Endothelial cell of umbilical vein (primary cell): ENCODE measurements around a stretch of chr10.

- PRO-cap = no peak
CAGE:
- cytosol, long polyA minus RNA = no peak
- cytosol, long polyA plus RNA = no peak
- long polyA plus RNA = no peak
- nucleus, long polyA minus RNA = no peak
- nucleus, long polyA plus RNA = no peak
These were observed 143.3 kb downstream of the CELF2 start for GRCh38 chr10:11160993-11161332.

- PRO-cap = no peak
CAGE:
- cytosol, long polyA minus RNA = no peak
- cytosol, long polyA plus RNA = no peak
- long polyA plus RNA = no peak
- nucleus, long polyA minus RNA = no peak
- nucleus, long polyA plus RNA = no peak
These were observed 153.6 kb downstream of the CELF2 start for GRCh38 chr10:11170876-11171992.

DNA sequence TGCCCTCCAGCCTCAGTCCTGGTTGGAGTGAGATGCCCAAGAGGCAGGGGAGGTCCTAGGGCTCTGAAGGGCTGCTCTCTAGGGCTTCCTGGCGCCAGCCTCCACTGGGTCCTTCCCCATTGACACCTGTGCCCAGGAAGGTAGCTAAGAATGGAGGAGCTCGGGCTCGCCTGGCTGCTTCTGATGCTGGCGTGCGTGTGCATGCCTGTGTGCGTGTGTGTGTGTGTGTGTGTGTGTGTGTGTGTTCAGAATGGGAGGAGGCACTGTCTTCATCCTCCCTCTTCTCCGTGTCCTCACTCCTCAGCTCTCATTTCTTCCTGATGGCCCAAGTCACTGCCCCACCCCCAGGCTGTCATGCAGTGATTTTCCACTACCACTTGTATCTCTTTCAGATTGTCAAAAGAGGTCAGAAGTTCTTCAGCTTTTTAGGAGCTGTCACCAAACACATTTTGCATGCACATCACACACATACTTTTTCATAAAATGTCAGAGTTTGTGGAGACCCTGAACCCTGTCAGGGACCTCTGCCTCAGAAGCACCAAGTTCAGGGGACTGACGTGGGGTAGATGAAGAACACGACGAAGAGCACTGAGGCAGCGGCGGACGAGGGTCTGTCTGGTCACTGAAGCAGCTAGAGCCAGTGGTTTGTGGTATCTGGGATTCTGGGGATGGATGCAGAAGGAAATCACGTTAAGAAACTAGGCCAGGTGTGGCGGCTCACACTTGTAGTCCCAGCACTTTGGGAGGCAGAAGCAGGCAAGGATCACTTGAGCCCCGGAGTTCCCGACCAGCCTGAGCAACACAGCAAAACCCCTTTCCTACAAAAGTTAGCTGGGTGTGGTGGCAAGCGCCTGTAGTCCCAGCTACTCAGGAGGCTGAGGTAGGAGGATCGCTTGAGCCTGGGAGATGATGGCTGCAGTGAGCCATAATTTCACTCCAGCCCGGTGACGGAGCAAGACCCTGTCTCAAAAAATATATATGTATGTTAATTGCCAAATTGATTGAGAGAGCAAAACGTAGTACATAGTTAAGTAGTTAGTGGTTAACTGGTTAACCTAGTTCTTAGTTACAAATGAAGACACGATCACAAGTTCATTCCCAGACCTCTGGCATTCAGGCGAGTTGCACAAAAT is 263.5 kb downstream of the CELF2 start:
- PRO-cap = no peak
CAGE:
- cytosol, long polyA minus RNA = no peak
- cytosol, long polyA plus RNA = no peak
- long polyA plus RNA = no peak
- nucleus, long polyA minus RNA = no peak
- nucleus, long polyA plus RNA = no peak

GRCh38 chr10:11296477-11297688 is 279.2 kb downstream of the CELF2 start:
- PRO-cap = no peak
CAGE:
- cytosol, long polyA minus RNA = no peak
- cytosol, long polyA plus RNA = no peak
- long polyA plus RNA = no peak
- nucleus, long polyA minus RNA = no peak
- nucleus, long polyA plus RNA = no peak

DNA sequence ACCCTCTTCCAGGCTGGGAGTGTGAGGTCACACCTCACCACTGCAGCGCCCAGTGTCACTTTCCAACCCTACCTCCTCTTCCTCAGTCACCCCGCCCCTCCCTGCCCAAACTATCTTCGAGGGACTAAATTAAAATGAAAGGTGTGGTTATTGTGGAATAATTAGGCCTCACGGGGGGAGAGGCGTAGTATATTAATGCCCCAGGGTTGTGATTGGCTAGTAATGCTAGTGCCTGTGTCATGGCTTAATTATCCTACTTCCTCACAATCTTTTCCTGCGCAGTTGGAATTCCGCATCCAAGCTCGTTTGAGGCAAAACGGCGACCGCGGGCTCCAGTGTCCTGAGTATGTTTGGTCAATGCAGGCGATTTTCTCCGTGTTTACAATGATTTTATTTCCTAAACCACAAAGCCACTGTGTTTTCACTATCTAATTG is 282.8 kb downstream of the CELF2 start:
- PRO-cap = no peak
CAGE:
- cytosol, long polyA minus RNA = no peak
- cytosol, long polyA plus RNA = no peak
- long polyA plus RNA = no peak
- nucleus, long polyA minus RNA = no peak
- nucleus, long polyA plus RNA = no peak

- PRO-cap = no peak
CAGE:
- cytosol, long polyA minus RNA = no peak
- cytosol, long polyA plus RNA = no peak
- long polyA plus RNA = no peak
- nucleus, long polyA minus RNA = no peak
- nucleus, long polyA plus RNA = no peak
These were observed 31.8 kb downstream of the USP6NL start for GRCh38 chr10:11579580-11580034.

DNA sequence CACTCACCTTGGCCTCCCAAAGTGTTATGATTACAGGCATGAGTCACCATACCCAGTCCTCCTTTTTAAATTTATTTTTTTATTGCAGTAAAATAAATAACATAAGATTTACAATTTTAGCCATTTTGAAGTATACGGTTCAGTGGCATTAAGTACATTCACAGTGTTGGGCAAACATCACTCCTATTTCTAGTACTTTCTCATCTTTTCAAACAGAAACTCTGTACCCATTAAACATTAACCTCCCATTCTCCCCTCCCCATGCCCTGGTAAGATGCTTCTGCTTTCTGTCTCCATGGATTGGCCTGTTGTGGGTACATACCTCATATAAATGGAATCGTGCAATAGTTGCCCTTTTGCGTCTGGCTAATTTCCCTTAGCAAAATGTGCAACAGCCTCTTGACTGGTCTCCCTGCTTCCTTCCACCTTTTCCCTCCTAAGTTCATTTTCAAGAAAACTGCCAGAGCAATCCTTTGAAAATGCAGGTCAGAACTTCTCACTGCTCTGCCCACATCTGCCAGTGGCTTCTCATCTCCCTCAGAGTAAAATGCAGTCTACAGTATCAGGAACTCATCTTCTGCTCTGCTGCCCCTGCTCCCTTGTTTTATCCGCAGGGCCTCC is 44.5 kb upstream of the ECHDC3 start:
- PRO-cap = no peak
CAGE:
- cytosol, long polyA minus RNA = no peak
- cytosol, long polyA plus RNA = no peak
- long polyA plus RNA = no peak
- nucleus, long polyA minus RNA = no peak
- nucleus, long polyA plus RNA = no peak

DNA sequence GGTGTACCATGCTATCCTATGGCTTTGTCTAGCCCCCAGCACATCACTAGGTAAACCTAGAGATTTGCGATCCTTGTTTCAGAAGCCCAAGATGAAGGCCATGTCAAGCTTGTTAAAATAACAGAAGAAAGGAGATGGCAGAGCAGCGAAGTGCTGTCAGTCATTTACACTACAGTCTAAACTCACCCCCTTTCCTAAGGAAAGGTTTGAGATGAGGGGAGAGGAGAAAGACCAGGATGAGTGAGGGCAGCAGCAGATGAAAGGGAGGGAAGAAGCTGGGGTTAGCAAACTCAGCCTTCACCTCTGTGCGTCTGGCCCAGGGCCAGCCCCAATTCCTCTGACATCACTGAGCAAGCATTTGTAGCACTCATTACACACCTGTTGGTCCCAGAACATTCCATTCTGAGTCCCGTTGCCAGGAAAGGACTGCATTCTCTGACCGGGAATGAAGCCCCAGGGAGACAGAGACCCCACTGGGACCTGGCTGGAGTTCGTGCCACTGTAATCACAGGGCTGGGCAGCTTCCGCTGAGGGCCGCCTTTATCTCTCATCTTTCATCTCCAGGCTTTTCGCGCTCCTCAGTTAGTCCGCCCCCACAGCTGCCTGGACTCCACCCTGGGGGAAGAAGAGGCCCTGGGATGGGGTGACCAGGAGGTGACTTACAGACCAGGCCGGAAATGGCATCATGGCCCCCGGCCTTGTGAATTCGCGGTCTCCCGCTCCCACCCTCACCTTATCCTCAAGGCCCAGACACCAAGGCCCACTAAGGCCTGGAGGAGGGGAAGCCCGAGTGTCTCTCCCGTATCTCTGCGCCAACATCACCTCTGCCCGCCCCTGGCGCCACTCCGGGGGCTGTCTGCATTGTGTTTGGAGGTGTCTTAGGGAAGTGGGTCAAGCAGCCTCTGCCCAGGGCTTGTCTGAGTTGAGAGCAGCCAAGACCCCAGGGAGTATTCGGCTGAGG is 75.2 kb downstream of the PROSER2 start:
- PRO-cap = no peak
CAGE:
- cytosol, long polyA minus RNA = no peak
- cytosol, long polyA plus RNA = no peak
- long polyA plus RNA = no peak
- nucleus, long polyA minus RNA = no peak
- nucleus, long polyA plus RNA = no peak

DNA sequence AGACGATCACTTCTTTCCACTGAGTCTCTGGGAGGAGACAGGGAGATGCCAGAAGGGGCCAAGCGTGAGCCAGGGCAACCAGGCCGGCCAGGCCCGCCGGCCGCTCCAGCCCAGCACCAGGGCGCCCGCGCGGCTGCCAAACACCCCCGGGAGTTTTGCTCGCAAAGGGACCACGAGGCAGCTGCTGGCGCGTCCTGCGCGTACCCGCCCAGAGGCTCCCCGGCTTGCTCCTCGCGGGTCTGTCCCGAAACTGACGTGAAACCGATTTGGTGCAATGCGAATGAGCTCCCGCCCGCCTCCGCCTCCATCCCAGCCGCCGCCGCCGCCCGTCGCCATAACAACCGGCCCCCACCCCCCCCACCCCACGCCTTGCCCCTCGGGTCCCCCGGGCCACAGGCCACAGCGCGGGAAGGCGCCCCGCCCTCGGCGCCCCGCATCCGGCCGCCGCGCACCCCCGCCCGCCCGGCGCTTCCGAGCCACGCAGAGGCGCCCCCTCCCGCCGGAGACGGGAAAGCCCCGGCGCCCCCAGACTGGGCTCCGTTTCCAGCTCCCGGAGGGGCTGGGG is 545 bp upstream of the CAMK1D start:
- PRO-cap = no peak
CAGE:
- cytosol, long polyA minus RNA = no peak
- cytosol, long polyA plus RNA = no peak
- long polyA plus RNA = no peak
- nucleus, long polyA minus RNA = no peak
- nucleus, long polyA plus RNA = no peak

DNA sequence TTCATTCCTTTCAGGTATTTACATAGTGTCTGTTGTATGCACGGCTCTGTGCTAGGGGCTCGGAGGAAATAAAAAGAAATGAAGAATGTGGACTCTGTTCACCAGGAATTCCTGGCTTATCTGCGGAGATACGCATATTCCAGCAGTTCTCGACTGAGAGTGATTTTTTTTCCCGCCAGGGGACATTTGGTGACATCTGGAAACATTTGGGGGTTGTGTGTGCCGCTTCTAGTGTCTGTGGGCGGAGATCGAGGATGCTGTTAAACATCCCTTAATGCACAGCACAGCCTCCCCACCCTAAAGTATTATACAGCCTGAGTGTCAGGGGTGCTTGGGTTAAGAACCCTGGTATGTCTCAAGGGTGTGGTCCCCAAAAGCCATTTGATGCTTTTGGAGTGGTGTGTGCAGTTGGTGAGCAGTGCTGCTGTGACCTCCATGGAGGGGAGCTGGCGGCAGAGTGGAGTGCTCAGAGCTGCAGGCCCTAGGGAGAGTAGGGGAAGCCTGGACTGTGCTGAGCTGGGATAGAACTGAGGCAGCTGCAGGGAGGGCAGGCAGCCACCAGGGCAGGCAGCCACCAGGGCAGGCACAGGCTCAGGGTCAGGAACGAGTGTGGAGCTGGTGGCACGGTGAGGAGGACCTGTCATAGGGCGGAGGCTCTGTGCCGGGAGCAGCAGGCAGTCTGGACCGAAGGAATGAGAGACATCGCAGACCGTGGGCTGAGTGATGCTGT is 152.3 kb downstream of the CAMK1D start:
- PRO-cap = no peak
CAGE:
- cytosol, long polyA minus RNA = no peak
- cytosol, long polyA plus RNA = no peak
- long polyA plus RNA = no peak
- nucleus, long polyA minus RNA = no peak
- nucleus, long polyA plus RNA = no peak

GRCh38 chr10:12539212-12540194 is 190.2 kb downstream of the CAMK1D start:
- PRO-cap = no peak
CAGE:
- cytosol, long polyA minus RNA = no peak
- cytosol, long polyA plus RNA = no peak
- long polyA plus RNA = no peak
- nucleus, long polyA minus RNA = no peak
- nucleus, long polyA plus RNA = no peak

DNA sequence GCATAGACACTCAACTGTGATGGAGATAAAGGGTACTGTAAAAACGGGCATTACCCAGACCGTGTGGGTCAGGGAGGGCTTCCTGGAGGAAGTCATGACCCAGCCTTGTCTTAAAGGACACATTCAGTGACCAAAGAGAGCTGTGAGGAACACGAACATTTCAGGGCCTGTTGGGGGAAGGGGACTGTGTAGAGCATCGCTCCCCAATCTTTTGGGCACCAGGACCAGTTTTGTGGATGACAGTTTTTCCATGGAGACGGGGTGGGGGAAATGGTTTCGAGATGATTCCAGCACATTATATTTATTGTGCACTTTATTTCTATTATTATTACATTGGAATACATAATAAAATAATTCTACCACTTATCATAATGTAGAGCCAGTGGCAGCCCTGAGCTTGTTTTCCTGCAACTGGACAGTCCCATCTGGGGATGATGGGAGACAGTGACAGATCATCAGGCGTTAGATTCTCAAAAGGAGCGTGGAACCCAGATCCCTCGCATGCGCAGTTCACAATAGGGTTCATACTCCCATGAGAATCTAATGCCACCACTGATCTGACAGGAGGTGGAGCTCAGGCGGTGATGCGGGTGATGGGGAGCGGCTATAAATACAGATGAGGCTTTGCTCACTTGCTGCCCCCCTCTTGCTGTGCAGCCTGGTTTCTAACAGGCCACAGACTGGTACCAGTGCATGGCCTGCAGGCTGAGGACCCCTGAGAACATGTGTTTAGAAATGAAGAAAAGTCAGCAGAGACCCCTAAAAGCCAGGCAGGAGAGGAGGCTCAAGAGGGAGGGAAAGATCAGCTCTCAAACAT is 259.9 kb downstream of the CAMK1D start:
- PRO-cap = no peak
CAGE:
- cytosol, long polyA minus RNA = no peak
- cytosol, long polyA plus RNA = no peak
- long polyA plus RNA = no peak
- nucleus, long polyA minus RNA = no peak
- nucleus, long polyA plus RNA = no peak

DNA sequence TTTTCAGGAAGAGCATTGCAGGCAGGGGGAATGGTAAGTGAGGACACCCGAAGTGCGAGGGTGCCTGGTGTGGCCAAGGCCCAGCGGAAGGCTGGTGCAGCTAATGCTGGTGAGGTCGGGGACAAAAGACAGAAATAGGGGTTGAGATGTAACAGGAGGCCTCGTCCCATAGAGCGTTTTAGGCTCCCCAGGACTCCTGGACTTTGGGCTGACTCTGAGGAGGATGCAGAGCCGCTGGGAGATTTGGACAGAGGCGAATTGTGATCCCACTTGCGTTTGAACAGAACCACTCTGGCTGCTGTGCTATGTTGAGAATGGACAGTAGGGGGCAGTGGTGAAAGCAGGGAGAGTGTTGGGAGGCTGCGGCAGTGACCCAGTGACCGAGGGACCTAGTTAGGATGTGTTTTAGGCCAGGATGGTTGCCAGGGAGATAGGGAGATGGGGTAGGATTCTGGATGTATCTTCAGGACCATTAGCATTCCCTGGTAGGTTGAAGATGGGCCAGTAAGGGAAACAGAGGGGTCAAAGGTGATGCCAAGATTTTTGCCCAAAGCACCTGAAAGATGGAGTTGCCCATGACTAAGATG is 271.7 kb downstream of the CCDC3 start:
- PRO-cap = no peak
CAGE:
- cytosol, long polyA minus RNA = no peak
- cytosol, long polyA plus RNA = no peak
- long polyA plus RNA = no peak
- nucleus, long polyA minus RNA = no peak
- nucleus, long polyA plus RNA = no peak

GRCh38 chr10:13120785-13121404 is 20.9 kb downstream of the OPTN start:
- PRO-cap = no peak
CAGE:
- cytosol, long polyA minus RNA = no peak
- cytosol, long polyA plus RNA = no peak
- long polyA plus RNA = no peak
- nucleus, long polyA minus RNA = no peak
- nucleus, long polyA plus RNA = no peak

DNA sequence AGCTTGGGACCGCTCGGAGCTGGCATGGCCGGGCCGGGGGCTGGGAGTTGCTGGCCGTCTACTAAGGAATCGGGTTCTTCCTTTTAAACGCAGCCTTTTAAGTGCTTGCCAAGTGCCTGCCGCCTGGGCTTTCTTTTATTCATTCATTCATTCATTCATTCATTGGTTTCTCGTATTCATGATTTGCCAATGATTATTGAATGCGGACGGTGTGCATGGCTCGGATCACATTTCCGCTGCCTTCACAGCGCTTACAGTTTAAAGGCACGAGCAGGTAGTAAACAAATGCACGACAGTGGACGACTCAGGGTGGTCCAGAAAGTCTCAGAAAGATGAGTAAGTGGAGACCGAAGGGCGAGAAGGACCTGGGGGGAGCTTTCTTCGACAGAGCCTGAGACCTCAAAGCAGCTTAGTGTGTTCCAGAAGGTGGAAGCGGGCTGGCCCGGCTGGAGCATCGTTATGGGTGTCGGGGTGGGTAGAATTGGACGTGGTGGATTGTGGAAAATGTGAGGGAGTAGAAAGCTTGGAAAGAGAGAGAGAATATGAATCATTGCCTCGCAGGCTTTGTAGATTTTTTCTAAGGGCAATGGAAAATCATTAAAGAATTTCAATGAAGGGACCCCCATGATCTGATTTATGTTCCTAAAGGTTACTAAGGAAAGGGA is 529 bp downstream of the MCM10 start:
- PRO-cap = no peak
CAGE:
- cytosol, long polyA minus RNA = no peak
- cytosol, long polyA plus RNA = no peak
- long polyA plus RNA = no peak
- nucleus, long polyA minus RNA = no peak
- nucleus, long polyA plus RNA = no peak

GRCh38 chr10:13271475-13272080 is 28.3 kb downstream of the PHYH start:
- PRO-cap = no peak
CAGE:
- cytosol, long polyA minus RNA = no peak
- cytosol, long polyA plus RNA = no peak
- long polyA plus RNA = no peak
- nucleus, long polyA minus RNA = no peak
- nucleus, long polyA plus RNA = no peak

DNA sequence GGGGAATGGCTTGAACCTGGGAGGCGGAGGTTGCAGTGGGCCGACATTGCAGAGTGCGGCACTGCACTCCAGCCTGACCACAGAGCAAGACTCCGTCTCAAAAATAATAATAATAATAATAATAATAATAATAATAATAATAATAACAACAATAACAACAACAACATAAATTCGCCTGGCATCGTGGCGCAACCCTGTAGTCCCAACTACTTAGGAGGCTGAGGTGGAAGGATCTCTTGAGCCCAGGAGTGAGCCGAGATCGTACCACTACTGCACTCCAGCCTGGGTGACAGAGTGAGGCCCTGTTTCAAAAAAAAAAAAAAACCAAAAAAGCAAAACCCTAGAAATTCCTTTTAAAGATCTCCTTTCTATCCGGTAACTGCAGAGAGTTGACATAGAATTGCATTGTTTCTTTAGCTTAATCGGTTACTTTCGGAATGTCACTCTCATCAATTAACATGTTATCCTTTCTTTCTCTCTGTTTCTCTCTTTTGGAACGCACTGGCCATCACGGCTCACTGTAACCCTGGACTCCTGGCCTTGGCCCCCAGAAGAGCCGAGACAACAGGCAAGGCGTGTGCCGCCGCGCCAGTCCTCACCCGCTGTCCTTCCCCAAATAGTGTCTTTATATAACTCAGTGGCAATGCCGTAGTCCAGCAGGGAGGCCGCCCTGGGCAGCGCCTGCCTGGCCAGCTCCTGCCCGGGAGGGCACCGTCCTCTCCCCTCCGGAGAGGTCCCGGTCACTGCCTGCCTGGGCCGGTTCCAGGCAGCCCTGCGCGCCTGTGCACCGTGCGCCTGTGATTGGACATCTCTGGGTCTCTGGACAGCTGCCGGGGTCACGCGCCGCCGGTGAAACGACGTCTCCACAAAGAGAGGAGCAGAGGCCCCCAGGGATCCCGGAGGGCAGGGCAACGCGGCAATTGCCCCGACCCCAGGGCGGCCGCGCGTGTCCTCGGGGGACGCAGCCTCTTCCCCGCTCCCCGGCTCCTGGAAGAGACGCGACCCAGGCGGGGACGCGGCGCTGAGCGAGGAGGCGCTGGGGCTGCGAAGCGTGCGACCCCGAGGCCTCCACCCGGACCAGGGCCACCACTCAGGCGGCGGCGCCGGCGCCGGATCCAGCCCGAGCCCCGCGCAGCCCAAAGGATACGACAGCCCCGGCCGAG is 662 bp downstream of the PHYH start:
- PRO-cap = unidirectional peak, plus-strand start at position 550 of the sequence; bidirectional peak, plus-strand start at position 637 of the sequence, minus-strand start at position 745 of the sequence; bidirectional peak, plus-strand start at position 880 of the sequence, minus-strand start at position 774 of the sequence
CAGE:
- cytosol, long polyA minus RNA = no peak
- cytosol, long polyA plus RNA = no peak
- long polyA plus RNA = no peak
- nucleus, long polyA minus RNA = start-site peak on the plus strand centred at position 855 of the sequence, 6 bp wide, 5 reads
- nucleus, long polyA plus RNA = no peak

DNA sequence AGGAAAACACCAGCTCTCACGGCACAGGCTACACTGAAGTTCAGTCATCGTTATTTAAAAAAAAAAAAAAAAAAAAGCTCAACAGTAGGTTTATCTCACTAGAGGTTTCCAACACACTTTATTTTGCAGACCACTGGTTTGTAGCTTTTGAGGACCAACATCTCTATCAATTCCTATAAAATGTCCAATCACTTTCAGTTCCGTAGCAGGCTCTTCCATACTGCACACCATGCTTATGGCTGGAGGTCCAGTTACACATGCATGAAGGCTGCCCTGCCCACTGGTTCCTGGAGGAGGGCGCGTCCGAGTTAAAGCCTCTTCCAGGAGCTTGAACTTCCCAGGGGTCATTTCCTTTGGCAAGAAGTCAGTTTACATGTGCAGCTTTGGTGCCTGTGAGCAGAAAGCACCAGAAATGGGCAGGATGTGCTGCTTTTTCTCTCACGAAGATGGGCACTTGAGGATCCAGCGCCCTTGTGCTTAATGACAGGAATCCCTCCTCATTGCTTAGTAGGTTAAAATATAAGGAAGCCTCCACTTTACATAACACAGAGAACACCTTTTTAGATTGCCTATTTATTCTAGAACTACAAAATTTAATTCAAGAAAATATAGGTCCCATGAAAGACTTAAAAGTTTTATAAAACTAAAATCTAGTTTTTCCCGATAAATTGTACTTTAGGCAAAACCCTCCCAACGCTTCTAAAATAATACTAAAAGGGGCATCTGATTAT is 17.6 kb upstream of the PHYH start:
- PRO-cap = no peak
CAGE:
- cytosol, long polyA minus RNA = no peak
- cytosol, long polyA plus RNA = no peak
- long polyA plus RNA = no peak
- nucleus, long polyA minus RNA = no peak
- nucleus, long polyA plus RNA = no peak

DNA sequence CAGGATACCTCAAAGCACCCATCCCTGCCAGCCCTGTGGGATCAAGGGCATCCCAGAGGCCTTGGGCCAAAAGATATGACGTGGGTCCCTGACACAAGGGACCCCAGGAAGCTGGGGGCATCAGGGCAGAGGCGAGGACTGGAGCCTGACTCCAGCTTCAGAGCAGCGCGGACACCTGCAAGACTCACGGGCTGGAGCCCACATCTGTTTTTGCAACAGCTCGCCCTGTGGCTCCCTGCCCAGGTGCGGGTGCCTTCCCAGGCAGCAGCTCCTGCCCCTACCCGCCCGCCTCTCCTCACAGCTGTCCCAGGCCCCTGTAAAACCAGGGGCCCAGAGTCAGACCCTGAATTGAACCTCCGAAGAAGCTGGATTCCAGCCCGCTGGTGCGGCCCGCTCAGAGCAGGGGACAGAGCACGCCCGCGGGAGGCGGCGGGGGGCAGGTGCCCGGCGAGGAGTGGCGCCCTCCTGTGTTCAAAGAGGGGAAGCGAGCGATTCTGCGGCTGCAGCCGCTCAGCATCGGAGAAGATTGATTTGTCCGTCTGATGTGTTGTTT is 88.5 kb downstream of the BEND7 start:
- PRO-cap = no peak
CAGE:
- cytosol, long polyA minus RNA = no peak
- cytosol, long polyA plus RNA = no peak
- long polyA plus RNA = no peak
- nucleus, long polyA minus RNA = no peak
- nucleus, long polyA plus RNA = no peak

DNA sequence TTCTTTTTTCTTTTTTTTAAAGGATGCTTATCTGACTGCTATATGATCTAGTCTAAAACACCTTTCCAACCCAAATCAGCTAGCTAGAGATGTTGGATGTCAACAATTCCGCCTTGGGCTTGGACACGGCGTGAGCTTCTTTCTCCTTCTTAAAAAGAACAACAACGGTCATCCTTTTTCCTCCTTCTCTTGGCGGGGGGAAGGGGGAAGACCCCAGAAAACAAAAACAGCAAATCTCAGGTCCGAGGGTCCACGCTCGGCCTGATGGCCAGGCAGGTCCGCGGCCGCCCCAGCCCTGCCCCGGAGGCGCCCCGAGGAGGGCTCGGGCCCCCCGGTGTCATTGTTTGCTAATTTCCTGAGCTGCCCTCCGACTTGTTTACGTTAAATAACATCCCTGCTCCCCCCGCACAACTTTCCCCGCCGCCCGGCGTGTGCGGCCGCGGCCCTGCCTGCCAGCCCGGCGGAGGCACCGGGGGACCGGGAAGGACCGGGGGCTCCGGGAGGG is 876 bp downstream of the BEND7 start:
- PRO-cap = bidirectional peak, plus-strand start outside the sequence, minus-strand start at position 339 of the sequence
CAGE:
- cytosol, long polyA minus RNA = no peak
- cytosol, long polyA plus RNA = no peak
- long polyA plus RNA = no peak
- nucleus, long polyA minus RNA = start-site peak on the plus strand centred at position 394 of the sequence, 30 bp wide, 21 reads
- nucleus, long polyA plus RNA = no peak